RPMI7951 (cell line): ENCODE results near the gene EIF4E3.

DNA sequence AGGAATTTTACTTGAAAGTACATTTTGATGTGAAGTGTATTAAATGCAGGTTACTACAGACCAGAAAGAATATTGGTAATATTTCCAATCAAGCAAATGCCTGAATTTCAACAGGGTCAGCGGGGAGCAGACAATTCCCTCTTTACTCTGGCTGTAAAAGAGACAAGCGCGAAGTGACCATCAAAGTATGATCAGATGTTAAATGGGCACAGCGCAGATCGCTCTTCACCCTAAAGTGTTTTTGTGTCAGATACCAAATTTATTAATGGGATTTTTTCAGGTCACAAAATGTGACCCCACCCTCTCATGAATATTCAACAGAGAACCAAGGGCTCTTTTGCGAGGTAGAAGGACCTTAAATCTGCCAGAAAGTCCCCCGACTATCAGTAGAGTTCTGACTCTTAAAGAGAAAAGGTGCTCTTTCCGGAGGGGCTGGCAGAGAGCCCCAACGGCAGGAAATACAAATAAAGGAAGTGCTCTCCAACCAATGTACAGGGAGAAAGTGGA is 517.3 kb downstream of the FOXP1 start:
- RAMPAGE, long total RNA, result no peak

DNA sequence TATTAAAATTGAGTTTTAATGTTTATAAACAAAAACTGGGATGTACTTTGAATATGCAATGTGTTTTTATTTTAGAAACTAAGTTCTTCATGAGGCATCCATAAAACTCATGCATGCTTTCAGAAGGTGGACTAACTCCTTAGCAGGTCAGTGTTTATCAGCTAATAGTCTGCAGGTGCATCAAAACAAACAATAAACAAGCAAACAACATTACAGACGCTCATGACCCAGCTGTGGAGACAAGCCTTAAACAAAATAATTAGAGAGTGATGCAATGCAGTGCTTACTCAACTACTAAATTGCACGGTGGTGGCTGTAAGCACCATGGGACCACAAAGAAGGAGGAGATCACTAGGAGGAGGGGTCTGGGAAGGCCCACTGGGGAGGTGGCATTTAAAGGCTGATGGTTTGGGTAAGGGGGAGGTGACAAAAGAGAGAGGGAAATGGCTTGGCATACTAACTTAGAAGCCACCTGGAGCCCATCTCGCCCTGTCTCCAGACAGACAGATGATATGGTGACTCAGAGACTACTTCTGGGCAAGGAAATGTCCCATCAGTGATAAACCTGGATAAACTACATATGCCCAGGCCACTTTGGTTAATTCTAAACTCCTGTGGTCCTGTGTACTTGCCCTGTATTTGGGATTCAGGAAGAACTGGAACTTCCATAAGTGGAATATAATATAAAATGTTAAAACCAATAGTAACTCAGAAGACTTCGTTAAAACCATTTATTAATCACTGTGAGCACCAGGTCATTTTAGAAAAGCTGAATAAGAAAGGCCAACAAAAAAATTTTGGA is 516.6 kb downstream of the FOXP1 start:
- RAMPAGE, long total RNA, result no peak

- RAMPAGE, long total RNA, result no peak
Measured at GRCh38 chr3:71068010-71068604, 515.4 kb downstream of the FOXP1 start.

- RAMPAGE, long total RNA, result no peak
Measured at GRCh38 chr3:71069866-71070254, 513.7 kb downstream of the FOXP1 start.

DNA sequence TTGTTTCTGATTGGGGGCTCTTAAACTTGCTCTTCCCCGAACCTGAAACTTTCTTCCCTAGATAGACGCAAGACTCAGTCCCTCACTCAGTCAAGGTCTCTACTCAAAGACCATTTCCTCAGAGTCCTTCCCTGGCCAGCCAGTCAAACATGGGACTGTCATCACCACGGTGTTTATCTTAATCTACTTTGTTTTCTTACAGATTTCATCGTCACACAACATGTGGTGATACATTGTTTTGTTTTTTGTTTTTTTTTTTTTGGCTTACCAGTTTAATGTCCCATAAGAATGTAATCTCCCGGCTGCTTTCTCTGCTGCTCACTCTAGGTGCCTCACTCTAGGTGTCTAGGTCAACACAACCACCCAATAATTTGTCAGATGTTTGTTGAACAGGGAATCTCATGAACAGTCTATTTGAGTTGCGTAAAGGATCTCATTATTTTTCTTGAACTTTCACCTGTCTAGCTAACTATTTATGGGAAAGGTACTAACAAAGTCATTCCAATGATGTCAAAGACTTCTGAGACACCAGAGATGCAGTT is 495.3 kb downstream of the FOXP1 start:
- RAMPAGE, long total RNA, result no peak

DNA sequence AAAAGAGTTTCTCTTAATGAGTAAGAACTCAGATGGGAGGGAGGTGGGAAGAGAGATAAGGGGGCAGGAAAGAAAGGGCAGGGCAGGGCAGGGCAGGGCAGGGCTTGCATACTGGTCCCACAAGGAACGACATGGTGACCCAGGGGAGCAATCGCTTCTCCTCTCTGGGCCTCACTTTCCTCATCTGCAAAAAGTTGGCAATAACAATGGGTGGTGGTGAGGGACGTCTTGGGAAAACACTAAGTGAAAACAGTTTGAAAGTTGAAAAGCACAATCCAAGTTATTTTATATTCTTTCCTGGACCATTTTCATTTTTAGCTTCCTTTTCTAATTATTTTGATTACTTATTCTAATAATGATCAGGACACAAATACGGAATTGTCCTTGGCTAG is 440.6 kb downstream of the FOXP1 start:
- RAMPAGE, long total RNA, result no peak

DNA sequence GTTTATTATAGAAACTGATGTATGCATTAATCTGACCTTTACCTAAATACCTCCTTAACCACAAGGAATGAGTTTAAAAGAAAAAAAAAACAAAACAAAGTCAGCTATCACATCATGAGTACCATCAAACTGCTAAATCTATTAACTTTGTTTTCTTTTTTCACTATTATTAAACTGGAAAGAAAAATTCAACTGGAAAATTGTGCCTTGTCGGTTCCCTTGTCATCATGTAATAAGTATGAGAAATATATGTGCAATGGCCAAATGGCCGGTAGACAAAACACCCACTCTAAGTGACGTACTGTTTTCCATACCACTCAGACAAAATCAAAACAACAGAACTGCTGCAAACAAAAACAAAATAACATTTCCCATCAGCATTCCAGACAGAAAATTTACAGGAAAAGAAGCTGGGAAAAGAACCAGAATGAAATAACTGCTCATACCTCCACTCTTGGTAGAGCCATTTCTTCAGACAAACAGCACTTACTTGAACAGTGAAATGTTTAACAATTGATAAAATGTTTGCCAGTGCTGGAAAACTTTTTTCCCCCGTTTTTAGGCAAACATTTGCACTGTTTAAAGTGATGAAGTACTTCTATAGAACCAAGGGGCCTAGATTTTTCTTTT is 415.2 kb downstream of the FOXP1 start:
- RAMPAGE, long total RNA, result no peak

GRCh38 chr3:71219815-71220492 is 363.6 kb downstream of the FOXP1 start:
- RAMPAGE, long total RNA, result no peak

- RAMPAGE, long total RNA, result no peak
Measured at GRCh38 chr3:71221410-71221967, 362.0 kb downstream of the FOXP1 start.

- RAMPAGE, long total RNA, result no peak
Measured at GRCh38 chr3:71244009-71244647, 339.4 kb downstream of the FOXP1 start.

GRCh38 chr3:71290443-71290910 is 293.1 kb downstream of the FOXP1 start:
- RAMPAGE, long total RNA, result no peak

- RAMPAGE, long total RNA, result no peak
Measured at GRCh38 chr3:71309345-71309674, 274.2 kb downstream of the FOXP1 start.

DNA sequence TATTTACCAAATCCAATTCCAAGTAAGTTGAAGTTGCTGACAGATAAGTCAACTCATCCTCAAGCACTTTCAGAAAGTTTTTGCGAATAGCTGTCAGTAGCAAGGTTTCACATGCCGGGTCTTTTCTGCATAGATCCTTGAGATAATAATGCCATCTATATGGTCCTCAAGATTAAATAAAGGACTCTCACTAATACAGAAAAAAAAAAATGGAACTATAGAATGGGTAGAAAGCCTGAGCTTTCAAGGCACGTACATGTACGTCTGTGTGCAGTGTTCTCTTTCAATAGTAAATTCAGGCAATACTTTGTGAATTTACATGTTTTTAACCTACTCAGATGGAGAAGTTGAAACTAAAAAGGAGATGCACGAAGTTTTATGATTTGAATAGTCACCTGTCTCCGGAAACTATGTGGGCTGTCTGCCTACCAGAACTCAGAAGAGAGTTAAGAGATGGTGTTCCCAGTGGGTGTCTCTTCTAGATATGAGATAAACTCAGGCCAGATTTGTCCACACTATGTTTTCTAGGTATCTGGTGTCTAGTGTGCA is 223.0 kb downstream of the FOXP1 start:
- RAMPAGE, long total RNA, result no peak

DNA sequence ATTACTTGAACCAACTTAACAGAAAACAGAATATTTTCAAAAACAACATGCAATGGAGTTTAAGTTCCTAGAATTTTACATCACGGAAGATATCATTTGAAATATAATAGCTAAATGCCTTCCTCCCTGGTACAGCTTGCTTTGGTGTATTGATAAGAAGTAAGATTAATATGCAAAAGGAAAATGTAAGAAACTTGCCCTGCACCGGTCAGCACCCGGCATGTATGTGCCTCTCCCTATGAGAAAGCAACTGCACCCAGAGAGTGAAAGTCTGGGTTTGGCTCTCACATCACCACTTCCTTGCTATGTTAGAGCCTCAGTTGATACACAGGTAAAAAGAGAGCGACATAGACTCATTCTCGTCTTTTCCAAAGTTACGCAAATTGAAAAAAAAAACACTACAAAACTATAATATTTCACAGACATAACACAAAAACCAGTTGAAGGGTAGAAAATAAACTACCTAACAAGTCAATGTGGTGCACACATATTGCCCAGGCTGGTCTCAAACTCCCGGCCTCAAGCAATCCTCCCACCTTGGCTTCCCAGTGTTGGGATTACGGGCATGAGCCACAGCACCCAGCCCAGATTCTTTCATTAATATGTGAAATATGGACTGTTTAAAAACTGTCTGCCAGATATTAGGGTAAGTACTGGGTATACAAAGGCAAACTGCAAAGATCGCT is 96.6 kb downstream of the FOXP1 start:
- RAMPAGE, long total RNA, result no peak

GRCh38 chr3:71488850-71490011 is 94.3 kb downstream of the FOXP1 start:
- RAMPAGE, long total RNA, result no peak

DNA sequence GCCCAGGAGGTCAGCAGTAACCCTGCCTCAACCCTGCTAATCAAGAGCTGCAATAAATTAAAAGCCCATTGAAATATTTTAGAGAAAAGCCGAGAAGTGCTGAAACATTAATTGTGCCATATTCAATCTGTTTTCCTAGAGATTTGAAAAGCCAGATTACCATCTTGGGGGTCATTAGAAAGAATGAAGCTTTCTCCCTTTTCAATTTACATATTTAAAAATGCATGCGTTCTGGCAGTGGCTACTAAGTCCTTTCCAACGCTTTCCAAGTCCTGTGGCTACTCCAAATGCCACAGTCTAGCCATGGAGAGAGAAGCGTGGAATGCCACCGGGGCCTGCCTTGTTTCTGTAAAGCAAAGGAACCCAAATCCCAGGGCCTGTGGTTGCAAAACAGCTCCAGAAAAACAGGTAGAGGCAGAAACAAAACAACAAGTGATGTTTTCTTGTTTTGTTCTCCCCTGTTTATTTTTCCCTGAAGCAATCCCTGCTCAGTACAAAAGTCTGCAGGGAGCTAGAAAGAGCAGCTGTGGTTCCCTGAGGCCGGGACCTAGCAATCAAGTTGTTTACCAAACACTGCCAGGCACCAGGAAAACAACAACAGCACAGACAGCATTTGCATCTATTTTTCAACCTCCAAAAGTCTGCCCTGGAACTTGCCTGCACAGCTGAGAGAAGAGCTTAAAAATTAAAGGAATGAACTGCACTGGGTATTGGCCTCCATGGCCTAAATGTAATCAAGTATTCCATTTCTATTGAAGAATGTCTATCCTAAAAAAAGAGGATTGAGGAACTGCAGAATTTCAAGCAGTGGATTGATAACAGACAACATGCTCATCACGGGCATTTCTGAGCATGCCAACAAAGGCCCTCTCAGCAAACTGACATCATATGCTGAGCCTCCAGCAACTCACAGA is 85.5 kb downstream of the FOXP1 start:
- RAMPAGE, long total RNA, result no peak

DNA sequence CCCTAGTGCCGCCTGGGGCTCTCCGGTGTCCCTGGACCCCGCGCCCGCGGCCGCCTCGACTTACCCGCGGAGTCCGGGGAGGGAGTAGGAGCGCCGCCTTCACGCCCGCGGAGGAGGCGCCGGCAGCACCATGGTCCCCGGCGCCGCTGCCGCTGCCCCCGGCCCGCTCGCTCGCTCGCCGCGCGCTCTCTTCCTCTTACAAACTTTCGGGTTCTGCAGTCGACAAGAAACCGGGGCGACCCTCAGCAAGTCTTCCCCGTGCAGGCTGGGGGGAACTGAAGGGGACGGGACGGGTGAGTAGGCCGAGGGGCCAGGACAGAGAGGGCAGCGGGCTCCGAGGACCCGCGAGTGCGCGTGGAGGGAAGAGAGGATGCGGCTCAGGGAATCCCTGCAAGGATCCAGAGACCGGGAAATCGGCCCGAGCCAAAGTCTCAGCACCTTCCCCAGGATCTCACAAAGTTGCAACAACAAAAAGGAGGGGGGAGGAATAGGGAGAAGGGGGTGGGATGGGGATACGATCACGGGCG is 2.0 kb downstream of the FOXP1 start:
- RAMPAGE, long total RNA, result no peak

DNA sequence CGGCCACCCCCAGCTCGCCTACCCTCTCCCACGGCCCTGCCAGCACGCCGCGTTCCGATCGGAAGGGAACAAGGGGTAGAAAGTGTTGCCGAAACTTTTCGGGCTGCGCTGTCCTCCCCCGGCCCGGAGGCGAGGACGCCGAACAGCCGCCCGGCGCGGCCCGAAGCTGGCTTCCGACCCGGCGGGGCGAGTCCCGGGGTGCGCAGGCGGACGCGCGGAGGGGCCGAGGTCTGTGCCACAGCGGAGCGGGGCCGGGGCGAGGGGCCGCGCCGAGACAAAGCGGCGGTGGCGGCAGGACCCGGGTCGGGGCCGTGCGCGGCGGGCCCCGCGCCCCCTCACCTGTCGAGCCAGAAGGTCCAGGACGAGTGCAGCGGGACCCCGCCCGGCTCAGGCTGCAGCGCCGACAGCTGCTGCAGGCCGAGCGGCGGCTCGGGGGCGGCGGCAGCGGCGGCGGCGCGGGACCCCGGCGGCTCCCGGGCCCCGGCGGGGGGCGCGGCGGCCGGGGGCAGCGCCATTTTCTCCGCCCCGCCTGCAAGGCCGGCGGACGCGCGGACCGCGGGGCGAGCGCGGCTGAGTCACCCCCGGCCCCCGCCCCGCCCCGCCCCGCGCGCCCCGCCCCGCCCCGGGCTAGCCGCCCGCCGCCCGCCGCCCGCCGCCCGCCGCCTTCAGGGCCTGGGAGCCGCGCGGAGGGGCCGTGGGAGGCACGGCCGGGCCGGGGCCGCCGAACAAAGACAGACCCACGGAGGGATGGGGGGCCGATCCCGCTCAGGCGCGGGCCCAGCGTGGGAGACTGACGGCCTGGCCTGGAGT is at the start of gene EIF4E3:
Gene EIF4E3 (minus strand): TSS at position 550 of the 810 bp plus-strand sequence.
- RAMPAGE, long total RNA, result no peak

GRCh38 chr3:71872857-71873329 is 87.9 kb upstream of the PROK2 start:
- RAMPAGE, long total RNA, result no peak

- RAMPAGE, long total RNA, result no peak
Measured at GRCh38 chr3:72101835-72102906, 317.2 kb upstream of the PROK2 start.